Endothelial cell (in vitro differentiated cells): ENCODE measurements around a stretch of chr6.

DNA sequence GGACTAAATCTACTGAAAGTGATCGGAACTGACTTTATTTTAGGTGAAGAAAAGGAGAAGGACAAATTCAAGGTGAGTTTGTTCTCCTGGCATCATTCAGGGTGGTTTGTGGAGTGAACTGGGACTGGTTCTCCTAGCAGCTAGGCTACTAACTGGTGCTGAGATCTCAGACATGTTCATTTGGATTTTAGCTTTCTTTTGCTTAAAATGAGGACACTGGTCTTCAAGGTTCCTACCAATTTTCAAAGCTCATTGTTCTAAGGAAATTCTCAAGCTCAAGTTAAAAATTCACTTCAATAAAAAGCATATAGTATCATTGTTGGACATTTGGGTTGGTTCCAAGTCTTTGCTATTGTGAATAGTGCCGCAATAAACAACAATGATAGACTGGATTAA, 101.1 kb upstream of the BCLAF1 start:
- PRO-cap: no peak

- PRO-cap: no peak
These were observed 112.5 kb upstream of the BCLAF1 start for GRCh38 chr6:136402142-136402637.

- PRO-cap: bidirectional peak, plus-strand start at chr6:136501321, minus-strand start at chr6:136501280
These were observed 49.1 kb downstream of the MAP7 start for GRCh38 chr6:136501122-136501565.

DNA sequence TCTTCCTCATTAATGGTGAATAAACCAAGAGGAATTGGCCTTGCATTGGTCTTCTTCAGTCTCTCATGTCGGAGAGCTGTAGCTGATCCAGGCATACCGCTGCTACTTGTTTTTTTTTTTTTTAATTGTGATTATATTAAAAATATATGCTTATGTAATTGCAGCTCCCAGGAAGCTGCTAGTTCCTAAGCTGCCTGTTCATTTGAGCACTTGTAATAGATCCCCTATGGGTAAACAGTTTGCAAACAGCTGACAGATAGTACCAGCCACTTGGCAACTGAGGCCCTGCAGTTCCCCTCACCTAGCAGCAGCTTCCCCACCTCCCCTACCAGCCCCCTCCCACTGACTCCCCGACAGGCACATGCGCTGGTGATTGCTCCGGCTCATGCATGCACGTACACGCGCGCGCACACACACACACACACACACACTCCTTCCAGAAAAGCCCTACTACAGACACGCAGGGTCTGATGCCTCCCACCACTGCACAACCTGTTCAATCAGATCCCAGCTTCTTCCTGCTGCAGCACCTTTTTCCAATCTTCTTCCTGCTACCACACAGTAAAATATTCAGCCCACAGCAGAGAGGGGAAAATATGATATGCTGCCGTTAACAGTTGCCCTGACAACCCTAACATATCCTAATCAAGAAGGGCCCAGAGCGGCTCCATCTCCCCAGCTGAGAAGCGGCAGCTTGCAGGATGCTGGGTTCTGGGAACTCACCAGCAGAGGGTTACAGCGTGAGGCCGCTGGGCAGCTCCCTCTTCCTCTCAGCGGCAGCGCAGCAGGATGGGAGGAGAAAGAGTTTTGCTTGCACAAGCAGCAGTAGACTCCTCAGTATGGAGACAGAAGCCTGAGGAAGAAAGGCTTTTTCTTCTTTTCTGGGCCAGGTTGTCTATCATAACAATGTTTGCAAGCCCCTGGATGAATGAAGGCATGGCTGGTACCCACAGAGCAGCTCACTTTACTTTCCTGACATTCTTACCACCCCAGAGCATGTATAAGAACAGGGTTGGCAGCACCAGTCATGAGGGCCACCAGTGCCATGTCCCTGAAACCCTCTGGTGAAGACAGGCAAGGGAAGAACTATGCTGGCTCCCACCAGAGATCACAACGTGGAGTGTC, 24.0 kb downstream of the MAP7 start:
- PRO-cap: no peak

- PRO-cap: no peak
These were observed 42.9 kb upstream of the MAP7 start for GRCh38 chr6:136593054-136593654.

GRCh38 chr6:136610120-136610633, 60.0 kb upstream of the MAP7 start:
- PRO-cap: no peak

DNA sequence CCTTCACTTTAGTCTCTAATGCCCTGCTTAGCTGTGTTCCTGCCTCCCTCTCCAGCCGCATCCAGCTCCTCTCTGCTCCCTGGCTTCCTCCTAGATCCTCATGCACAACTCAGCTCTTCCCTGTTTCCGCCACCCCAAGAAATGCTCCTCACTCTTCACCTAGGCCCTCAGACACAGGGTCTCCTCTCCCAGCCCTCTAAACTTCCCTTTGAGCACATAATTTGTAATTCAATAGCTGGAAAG, 37.2 kb downstream of the MAP3K5 start:
- PRO-cap: no peak

- PRO-cap: bidirectional peak, plus-strand start at chr6:136822953, minus-strand start at chr6:136822783
These were observed 379 bp downstream of the PEX7 start for GRCh38 chr6:136822652-136823290.

GRCh38 chr6:136964248-136964850, 42.2 kb downstream of the SLC35D3 start:
- PRO-cap: no peak

DNA sequence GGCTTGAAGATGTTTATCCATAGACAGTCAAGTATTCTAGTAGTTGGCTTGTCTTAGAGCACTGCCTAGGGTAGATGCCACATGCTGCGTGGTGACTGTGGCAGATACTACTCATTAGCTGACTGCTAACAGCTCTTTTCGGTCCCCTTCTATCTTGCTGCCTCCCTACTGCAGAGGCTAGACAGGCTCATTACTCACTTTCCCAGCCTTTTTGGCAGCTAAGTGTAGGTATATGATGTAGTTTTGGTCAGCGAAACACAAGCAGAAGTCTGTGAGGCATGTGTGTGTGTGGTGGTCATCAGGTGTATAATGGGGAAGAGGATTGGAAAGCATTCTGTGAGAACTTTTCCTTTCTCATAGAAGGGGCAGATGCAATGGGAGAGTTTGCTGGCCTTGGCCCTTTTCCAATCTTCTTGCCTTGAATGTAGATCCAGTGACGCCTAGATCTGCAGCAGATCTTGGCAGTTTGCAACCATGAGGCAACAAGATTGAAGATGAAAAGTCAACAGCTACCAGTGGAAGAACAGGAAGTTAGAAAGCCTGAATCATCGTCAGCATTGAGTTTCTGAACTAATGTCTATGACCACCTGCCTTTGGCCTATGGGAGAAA, 4.4 kb upstream of the IFNGR1 start:
- PRO-cap: no peak

- PRO-cap: no peak
These were observed 11.4 kb upstream of the IFNGR1 start for GRCh38 chr6:137230589-137231025.

DNA sequence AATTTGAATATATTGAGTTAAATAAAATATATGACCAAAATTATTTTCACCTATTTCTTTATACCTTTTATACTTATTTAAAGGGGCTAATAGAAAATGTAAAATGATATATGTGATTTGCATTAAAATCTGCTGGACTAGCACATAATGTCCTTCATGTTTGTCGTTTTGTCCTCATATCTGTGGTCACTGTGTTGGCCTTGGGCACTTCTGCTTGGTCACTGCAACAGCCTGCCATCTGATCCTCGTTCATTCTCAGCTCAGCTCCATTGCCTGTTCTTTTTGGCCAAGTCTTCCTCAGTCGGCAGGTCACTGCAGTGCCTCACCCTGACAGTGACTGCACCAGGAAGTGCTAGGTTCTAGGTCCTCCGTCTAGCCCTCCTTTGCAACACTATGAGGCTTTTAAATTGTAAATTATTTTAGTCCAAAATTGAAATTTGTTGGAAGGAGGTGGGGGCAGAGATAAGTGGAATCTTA, 13.4 kb upstream of the IFNGR1 start:
- PRO-cap: no peak

GRCh38 chr6:137234062-137234460, 14.9 kb upstream of the IFNGR1 start:
- PRO-cap: bidirectional peak, plus-strand start at chr6:137234181, minus-strand start at chr6:137233968

GRCh38 chr6:137414963-137416139, 78.8 kb downstream of the OLIG3 start:
- PRO-cap: unidirectional peak, plus-strand start at chr6:137415111; bidirectional peak, plus-strand start at chr6:137415493, minus-strand start at chr6:137415540

GRCh38 chr6:137715493-137716270, 151.4 kb upstream of the TNFAIP3 start:
- PRO-cap: no peak

DNA sequence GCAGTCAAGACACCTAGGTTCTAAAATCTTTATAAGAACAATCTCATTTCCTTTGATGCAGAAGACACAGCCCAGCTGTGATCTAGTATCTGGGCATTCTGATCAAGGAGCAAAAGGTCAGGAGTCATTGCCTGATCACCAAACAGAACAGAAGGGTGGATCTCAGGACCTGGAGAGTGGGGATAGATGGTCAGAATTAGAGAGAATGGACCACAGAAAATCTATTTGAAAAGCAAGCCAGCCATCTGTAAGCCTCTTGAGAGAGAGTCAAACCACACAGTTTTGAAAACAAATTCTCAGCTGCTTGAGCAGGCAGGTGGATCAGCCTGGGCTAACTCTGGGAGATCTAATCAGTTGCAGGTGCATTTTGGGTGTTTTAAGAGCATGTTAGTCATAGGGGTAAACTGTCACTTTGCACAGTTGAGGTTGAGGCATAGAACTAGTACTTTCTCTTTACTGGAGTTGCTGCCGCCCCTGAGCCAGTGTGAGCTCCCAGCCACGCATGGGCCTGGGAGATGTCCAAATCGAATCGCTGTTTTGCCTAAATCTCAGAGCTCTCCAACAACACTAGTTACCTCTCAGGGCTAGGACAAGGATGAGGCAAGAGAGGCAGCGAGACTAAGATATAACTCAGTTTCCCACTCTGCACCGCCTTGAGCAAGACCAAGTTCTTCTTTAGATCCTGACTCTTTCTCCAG, 130.7 kb upstream of the TNFAIP3 start:
- PRO-cap: no peak

DNA sequence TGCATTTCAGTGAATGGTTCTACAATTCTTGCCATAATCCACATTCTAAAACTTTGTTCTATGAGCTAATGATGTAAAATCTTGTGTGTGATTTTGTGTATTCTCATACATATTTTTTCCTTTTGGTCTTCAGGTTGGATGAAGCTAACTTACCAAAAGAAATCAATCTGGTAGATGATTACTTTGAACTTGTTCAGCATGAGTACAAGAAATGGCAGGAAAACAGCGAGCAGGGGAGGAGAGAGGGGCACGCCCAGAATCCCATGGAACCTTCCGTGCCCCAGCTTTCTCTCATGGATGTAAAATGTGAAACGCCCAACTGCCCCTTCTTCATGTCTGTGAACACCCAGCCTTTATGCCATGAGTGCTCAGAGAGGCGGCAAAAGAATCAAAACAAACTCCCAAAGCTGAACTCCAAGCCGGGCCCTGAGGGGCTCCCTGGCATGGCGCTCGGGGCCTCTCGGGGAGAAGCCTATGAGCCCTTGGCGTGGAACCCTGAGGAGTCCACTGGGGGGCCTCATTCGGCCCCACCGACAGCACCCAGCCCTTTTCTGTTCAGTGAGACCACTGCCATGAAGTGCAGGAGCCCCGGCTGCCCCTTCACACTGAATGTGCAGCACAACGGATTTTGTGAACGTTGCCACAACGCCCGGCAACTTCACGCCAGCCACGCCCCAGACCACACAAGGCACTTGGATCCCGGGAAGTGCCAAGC, 11.4 kb downstream of the TNFAIP3 start:
- PRO-cap: no peak

DNA sequence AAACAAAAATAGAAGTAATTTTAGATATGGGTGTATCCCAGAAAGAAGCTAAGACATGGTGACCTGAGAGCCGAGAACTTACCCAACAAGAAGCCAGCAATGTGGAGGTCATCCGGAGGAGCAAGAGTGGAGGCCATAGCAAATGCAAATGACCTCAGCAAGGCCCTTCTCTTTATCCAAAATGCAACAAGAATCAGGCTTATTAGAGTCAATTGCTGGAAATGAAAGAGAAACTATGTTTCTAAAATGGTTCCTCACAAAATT, 90.4 kb downstream of the TNFAIP3 start:
- PRO-cap: no peak

DNA sequence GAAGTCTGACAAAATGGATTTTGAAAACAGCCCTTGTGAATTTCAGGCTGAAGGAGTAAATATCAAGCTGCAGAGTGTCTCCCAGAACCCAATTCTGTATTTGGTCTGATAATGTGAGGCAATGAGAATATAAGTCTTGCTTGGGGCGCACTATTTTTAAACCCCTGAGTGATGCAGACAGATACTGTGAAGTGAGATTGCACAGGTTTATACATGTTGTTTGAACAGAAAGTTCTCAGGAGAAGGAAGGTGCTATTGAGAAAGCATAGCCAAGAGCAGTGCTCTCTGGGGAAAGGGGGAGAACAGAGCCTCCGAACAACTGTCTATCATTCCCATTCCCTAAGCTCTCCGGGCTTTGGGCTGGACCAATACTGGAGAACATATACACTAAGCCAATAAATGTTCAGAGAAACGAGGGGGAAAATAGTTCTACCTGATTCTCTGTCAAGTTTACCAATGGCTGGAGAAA, 75.8 kb downstream of the PERP start:
- PRO-cap: no peak

GRCh38 chr6:138162817-138163290, 1.1 kb downstream of the ARFGEF3 start:
- PRO-cap: no peak